Measurements from ENCODE around the gene DHRS4L2.

DNA sequence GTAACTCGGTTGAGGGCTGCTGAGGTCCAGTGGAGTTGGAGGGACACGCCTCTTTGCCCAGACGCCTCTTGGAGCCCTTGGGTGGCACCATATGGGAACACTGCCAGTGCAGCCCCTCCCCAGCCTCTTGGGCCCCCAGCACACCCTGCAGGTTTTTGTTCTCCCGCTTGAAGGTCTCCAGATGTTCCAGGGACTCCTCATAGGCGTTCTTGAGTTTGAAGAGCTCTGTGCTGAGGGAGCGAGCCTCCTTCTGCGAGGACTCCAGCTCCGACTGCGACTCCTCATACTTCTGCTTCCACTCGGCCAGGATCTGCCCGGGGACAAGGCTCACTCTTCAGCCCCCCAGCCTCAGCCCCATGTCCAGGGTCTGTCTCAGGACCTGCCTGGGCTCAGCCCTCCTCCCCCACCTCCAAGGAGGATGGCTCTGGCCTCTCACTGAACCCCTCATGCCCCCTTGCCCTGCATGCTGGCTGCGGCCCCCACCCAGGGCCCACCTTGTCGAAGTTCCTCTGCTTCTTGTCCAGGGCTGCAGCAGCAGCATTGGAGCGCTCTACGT is 9.0 kb upstream of the MYH6 start:
- PRO-cap: no peak
- RAMPAGE, long total RNA, 4 experiments: no peak in any of the 4 experiments

- PRO-cap: no peak
- RAMPAGE, long total RNA, 4 experiments: no peak in any of the 4 experiments
Measured at GRCh38 chr14:23494165-23494716, 24.7 kb downstream of the NGDN start.

DNA sequence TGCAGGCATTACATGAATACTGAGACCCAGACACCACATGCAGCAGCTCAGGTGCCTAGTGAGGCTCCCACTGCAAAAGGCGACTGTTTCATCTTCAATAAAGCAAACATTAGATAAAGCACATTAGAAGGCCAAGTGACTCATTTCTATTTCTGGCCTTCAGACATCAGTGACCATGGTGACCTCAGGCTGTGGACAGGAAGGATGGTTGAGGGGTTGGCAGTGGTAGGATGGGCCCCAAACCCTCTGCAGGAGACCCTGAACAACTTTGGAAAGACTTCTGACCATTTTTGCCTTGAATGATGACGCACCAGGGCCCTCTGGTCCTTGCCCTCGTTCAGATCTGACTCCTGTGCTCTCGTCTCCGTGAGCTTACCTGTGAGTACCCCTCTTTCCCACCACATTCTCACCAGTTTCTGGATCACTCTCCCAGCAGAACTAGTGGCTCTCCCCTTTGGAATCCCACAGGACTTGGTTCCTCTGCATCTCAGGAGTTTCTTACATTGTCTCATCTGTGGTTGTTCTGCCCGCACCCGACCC is 23.9 kb upstream of the JPH4 start:
- PRO-cap: no peak
- RAMPAGE, long total RNA, 4 experiments: no peak in any of the 4 experiments

DNA sequence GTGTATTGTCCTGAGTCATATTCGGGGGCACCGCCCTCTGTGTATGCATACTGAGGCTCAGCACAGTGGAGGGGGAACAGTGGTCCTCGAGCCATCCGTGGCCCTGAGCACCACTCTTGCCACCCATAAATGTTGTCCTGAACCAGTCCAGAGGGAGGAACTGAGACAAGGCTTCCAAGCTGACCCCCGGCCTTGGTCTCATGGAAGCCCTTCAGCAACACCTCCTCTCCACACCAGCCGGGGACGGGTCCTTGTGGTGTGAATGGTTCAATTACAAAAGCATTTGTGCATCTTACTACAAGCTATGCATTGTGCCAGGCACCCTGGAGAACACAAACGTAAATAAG is 9.8 kb downstream of the DHRS2 start:
- PRO-cap: no peak
- RAMPAGE, long total RNA, 4 experiments: no peak in any of the 4 experiments

DNA sequence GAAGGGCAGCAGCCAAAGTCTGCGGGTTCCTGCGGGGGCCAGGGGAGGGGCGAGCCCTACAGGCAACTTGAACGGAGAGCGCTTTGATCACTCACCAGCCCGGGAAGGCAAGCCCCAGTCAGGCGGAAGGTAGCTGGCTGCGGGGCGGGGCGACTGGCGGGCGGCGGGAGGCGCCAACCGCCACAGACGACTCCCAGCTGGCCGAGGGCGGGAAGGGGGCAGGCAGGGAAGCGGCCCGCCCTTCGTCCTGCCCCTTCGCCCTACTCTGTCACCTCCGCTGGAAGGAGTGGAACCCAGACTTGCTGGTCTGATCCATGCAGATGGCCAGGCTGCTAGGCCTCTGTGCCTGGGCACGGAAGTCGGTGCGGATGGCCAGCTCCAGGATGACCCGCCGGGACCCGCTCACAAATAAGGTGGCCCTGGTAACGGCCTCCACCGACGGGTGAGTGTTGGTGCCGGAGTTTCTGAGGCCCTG is at the start of gene DHRS4L2:
DHRS4L2 (plus strand) TSS at position 296 of the 475 bp plus-strand sequence.
- PRO-cap: bidirectional peak, plus-strand start at position 268 of the sequence, minus-strand start at position 106 of the sequence
- RAMPAGE, long total RNA, 4 experiments: start-site peak on the plus strand in 3 of 4 experiments, centred at positions 246 to 271 of the sequence, 12 to 50 reads per replicate

GRCh38 chr14:23989109-23989530 is 391 bp downstream of the DHRS4L2 start:
- PRO-cap: no peak
- RAMPAGE, long total RNA, 4 experiments: no peak in any of the 4 experiments

DNA sequence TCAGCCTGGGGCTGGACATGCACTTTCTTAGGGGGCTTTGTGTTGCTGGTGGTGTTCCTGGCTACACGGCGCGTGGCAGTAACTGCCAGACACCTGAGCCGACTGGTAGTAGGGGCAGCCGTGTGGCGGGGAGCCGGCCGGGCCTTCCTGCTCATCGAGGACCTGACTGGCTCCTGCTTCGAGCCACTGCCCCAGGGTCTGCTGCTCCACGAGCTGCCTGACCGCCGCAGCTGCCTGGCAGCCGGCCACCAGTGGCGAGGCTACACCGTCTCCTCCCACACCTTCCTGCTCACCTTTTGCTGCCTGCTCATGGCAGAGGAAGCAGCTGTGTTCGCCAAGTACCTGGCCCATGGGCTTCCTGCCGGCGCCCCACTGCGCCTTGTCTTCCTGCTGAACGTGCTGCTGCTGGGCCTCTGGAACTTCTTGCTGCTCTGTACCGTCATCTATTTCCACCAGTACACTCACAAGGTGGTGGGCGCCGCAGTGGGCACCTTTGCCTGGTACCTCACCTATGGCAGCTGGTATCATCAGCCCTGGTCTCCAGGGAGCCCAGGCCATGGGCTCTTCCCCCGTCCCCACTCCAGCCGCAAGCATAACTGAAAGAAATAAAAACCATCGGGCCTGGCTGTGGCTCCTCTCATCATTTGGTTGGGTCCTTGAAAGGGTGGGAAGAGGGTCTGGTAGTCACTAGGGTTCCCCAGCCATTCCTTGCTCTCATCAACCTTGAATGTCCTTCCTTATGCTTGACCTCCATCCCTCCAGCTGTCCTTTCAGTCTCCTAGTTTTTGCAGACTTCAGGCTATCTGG is 2.0 kb downstream of the FITM1 start:
- PRO-cap: no peak
- RAMPAGE, long total RNA, 4 experiments: no peak in any of the 4 experiments

- PRO-cap: no peak
- RAMPAGE, long total RNA, 4 experiments: no peak in any of the 4 experiments
Measured at GRCh38 chr14:24147902-24148569, 738 bp downstream of the RNF31 start.

- PRO-cap: no peak
- RAMPAGE, long total RNA, 4 experiments: no peak in any of the 4 experiments
Measured at GRCh38 chr14:24172388-24172827, 528 bp downstream of the REC8 start.

GRCh38 chr14:24187528-24187948 is 1.1 kb downstream of the IPO4 start:
- PRO-cap: no peak
- RAMPAGE, long total RNA, 4 experiments: no peak in any of the 4 experiments

DNA sequence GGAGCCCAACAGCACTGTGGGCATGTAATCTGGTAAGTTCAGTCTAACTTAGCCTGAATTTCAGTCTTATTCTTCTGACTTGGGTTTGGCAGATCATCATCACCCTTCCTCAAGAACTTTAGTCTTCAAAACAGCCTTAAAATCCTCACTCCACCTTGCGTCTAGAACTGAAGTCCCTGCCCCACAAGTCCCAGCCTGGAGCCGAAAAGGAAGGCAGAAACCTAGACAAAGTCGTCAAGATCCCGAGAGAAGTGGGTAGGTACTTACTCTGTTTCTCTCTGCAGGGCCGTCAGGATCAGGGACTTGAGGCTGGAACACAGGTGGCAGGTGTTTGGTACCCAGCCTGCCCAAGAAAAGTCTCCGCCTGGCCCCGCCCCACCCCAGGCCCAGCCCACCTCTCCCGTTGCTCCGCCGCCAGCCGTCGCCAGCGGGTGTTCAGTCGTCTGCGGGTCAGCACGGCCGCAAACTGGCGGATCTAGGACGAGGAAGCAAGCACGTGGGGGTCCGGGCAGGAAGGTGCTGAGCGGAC is 603 bp downstream of the IPO4 start:
- PRO-cap: bidirectional peak, plus-strand start at position 438 of the sequence, minus-strand start at position 432 of the sequence
- RAMPAGE, long total RNA, 4 experiments: no peak in any of the 4 experiments

DNA sequence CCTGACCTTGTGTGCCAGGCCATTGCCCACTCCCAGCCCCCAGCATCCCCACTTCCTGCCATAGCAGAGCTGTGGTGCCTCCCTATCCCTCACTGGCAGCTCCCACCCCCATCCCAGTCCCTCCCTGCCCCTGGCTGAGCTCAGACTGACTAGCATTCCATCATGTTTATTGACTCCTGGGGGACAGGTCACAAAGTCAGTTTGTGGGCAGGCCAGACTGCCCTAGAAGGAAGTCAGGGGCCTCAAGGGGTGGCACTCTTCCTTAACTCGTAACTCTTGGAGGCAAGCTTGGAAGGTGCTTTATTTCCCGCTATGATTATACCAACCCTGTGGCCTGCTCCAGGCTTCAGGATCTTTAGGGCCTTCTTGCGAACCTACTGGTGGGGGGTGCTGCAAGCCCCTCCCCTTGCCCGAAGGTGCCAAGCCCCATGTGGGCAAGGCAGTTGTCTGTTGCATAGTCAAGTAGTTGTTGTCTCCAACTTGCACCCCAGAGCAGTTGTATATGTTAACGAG is 1.1 kb upstream of the ADCY4 start:
- PRO-cap: no peak
- RAMPAGE, long total RNA, 4 experiments: no peak in any of the 4 experiments

DNA sequence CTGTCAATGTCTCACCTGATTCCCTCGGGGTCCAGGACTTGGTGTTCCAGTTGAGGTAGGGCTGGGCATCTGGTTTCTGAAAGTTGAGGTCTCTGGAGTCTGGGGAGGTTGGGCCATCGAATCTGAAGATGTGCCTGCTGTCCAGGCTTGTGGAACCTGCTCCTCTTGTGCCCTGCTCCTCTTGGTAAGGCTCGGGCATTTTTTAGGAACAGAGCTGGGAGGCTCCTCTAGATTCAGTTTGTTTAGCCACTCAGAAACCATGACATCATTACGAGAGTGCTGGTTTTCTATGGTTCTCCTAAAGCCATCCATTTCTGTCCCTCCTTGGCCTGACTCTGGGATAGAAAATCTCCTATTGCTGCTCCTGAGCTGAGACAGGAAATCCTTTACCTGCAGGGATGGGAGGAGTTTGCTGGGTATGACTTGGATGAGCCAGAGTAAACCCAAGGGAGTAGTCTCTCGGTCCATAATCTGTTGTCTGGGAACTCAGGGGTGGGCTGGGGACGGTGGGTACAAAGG is 2.3 kb upstream of the ADCY4 start:
- PRO-cap: no peak
- RAMPAGE, long total RNA, 4 experiments: no peak in any of the 4 experiments

DNA sequence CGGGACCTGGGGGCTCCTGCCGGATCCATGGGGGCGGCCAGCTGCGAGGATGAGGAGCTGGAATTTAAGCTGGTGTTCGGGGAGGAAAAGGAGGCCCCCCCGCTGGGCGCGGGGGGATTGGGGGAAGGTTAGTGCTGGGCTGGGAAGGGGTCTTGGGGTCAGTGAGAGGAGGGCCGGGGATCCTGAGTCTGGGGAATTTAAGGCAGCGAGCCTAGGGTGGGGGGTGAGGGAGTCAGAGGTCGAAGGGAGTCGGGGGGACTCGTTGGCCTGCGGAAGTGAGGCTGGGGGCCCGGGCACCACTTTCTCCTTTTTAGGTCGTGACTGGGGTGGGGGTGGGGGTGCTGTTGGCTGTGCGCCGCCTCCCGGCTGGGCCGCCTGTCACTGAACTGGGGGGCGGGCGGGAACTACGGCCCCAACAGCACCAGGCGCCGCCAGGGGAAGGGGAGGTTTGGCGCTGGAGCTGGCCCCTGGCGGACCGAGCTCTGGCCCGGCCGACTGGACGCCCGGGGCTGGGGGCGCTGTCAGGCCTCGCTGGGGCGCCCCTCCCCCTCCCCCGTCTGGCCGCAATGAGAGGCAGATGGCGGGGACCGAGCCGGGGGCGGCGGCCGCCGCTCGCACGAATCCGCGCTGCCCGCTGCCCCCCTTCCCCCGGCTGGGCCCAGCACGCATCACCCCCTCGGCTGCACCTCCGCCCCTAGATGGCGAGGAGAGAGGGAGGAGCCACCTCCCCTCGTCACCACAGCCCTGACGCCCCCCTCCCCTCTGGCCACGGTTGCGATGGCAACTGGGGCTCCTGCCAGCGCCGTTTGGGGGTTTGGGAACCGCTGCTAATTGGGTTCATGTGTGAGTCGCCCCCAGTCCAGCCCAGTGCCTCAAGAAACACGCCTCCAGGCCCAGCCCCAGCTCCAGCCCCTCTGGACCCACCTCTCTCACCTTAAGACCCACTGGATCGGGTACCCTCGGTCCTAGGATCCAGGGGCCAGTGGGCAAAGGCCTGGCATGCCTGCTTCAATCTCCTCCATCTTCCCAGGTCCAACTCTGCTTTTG is 653 bp downstream of the NFATC4 start:
- PRO-cap: unidirectional peak, minus-strand start at position 497 of the sequence; unidirectional peak, minus-strand start at position 559 of the sequence; unidirectional peak, minus-strand start at position 654 of the sequence
- RAMPAGE, long total RNA, 4 experiments: no peak in any of the 4 experiments

GRCh38 chr14:24378195-24378624 is 10.2 kb downstream of the NFATC4 start:
- PRO-cap: no peak
- RAMPAGE, long total RNA, 4 experiments: no peak in any of the 4 experiments

DNA sequence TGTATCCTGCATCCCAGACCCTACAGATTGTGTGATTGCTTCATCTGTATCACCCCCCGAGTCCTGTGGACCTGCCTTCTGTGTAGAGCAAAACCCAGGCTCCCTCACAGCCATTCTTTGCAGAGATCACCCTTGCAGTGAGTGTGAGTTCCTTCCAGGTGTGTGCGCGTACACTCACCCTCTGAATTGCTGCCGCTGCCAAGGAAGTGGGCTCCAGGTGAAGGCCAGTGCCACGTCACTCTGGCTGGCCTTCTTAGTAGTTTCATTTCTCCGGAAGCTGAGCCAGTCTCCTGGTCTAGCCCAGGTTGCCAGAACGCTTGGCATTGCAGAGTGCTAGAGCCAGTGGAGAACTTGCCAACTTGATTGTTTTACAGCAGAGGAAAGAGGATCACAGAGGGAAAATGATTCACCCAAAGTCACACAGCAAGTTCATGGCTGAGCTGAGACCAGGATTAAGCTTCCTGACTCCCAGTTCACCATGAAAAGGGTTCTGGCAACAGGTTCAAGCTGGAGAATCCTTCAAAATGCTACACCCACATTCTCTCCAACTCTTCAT is 11.0 kb downstream of the CBLN3 start:
- PRO-cap: no peak
- RAMPAGE, long total RNA, 4 experiments: no peak in any of the 4 experiments

DNA sequence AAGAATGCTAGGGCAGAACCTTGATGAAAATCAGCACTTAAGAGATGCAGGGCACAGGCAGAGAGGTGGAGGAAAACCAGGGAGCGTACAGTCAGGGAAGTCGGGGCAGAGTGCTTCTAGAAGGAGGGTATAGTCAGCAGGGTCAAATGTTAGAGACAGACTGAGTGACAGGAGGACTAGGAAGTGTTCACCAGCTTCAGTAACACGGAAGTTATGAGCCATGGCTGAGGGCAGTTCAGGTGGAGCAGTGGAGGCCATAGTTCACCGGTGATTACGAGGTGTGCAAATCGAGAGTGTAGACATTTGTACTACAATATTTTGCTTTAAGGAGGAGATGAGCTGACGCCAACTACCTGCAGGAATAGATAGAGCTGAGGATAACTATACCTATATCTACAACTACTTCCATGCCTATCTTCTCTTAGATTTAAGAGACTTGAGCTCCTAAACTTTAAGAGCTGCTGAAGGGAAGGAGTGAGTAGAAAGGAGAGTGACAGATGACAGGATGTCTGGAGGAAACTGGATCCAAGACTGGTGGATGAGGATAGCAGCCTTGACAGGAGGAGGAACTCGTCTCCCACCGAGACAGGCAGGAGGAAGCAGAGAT is 6.5 kb downstream of the CBLN3 start:
- PRO-cap: no peak
- RAMPAGE, long total RNA, 4 experiments: no peak in any of the 4 experiments

DNA sequence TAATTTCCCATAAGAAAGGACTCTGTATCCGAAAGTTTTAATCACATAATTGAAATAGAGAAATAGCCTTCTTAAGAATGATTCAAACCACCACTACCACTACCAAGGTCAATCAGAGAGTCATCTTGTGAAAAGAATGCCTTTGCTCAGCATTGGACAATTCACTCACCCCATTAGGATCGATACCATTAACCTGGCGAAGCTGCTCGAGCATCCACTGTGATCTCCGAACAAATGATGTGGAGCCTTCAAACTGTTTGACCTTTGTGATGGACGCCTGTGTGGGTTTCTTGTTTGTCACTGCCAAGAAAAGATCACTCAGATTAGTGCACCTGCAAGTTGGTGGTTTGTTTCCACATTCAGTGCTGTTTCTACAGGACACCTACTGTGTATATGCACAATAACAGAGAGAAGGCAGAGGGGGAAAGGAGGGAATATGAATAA is 193.1 kb downstream of the STXBP6 start:
- PRO-cap: no peak
- RAMPAGE, long total RNA, 4 experiments: no peak in any of the 4 experiments

- PRO-cap: no peak
- RAMPAGE, long total RNA, 4 experiments: no peak in any of the 4 experiments
Measured at GRCh38 chr14:25035100-25035764, 14.7 kb downstream of the STXBP6 start.

DNA sequence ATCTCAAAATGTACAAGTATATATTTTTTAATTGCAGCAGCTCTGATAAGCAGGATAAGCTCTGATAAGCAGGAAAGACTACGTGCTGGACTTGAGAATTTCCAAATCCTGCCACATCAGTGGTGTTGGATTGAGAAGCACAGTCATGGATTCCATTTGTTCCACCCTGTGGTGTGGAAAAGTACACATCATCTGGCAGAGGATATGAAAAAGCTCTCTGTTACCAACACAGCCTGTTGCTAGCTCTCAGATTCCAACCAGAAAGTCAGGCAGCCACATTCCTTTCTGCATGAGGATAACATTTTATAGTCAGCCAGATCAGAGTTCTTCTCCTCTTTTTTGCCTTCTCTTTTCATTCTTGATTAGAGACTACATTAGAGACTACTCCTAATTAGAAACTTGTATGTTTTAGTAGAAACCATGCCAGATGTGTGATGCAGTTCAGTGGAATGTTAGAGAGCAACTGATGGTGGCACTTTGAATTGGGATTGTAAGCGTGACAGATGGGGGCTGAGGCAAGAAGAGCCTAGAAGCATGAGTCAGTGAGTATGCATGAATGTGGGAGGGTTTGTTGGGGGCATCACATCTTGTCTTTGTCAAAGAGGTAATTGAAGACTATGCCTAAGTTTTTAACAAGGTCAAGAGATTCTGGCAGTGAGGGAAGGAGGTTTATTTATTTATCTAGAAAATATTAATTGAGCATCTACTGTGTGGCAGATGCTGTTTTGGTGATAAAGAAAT is 61.2 kb upstream of the STXBP6 start:
- PRO-cap: bidirectional peak, plus-strand start at position 249 of the sequence, minus-strand start at position 84 of the sequence
- RAMPAGE, long total RNA, 4 experiments: no peak in any of the 4 experiments

All from esophagus muscularis mucosa (tissue), 4 donors.